ENCODE measurements around the gene TGIF1.

- PRO-cap = no peak
- RAMPAGE, long total RNA, 2 experiments = no peak in any of the 2 experiments
Measured at GRCh38 chr18:2978551-2979622, 34.1 kb downstream of the LPIN2 start.

DNA sequence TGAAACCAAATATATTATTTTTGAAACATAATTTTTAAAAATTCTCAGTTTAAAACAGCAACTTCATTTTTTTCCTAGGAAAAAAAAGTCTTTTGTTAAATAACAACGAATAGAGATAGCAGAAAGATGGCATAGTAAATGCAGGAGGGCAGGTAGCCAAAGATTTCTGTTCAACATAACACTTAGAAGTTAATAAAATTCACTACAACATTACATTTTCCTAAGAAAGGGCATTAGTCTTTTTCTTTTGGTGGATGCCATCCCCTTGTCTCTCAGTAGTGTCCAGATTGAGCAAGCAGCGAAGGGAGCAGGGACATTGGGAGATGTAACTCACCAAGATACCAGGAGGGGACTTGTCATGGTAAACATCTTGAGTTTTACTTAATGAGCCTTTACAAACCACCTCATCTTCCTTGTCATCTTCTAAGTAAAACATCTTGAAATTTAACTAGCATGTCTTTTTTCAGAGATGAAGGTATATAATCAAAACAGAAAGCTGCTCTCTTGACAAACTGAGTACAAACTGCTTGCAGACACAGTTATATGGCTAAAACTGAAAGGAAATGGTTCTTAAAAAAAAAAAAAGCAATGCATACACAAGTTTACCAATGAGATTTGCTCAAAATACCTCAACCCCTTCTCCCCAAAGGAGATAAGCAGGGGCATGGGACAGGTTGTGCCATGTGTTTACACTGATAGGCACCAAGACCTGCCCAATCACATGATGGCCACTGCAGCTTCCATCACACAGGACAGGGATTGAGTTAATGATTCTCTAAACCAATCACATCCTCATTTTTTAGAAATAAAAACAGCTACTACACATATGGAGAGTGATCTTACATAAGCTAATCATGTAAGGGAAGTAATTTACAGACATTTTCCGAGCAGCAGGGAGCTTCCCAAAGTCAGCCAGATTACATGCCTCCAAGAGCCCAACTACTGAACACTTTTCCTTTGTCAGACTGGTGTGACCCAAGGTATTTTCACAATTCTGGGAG lies 30.3 kb downstream of the LPIN2 start:
- PRO-cap = no peak
- RAMPAGE, long total RNA, 2 experiments = no peak in any of the 2 experiments

- PRO-cap = no peak
- RAMPAGE, long total RNA, 2 experiments = no peak in any of the 2 experiments
Measured at GRCh38 chr18:3119610-3120468, 99.9 kb downstream of the MYOM1 start.

- PRO-cap = no peak
- RAMPAGE, long total RNA, 2 experiments = no peak in any of the 2 experiments
Measured at GRCh38 chr18:3214556-3215253, 5.1 kb downstream of the MYOM1 start.

GRCh38 chr18:3218351-3218643 lies 1.5 kb downstream of the MYOM1 start:
- PRO-cap = no peak
- RAMPAGE, long total RNA, 2 experiments = no peak in any of the 2 experiments

- PRO-cap = no peak
- RAMPAGE, long total RNA, 2 experiments = no peak in any of the 2 experiments
Measured at GRCh38 chr18:3250132-3250509, 2.5 kb downstream of the MYL12A start.

GRCh38 chr18:3257112-3258090 lies 4.5 kb upstream of the MYL12B start:
- PRO-cap = no peak
- RAMPAGE, long total RNA, 2 experiments = no peak in any of the 2 experiments

DNA sequence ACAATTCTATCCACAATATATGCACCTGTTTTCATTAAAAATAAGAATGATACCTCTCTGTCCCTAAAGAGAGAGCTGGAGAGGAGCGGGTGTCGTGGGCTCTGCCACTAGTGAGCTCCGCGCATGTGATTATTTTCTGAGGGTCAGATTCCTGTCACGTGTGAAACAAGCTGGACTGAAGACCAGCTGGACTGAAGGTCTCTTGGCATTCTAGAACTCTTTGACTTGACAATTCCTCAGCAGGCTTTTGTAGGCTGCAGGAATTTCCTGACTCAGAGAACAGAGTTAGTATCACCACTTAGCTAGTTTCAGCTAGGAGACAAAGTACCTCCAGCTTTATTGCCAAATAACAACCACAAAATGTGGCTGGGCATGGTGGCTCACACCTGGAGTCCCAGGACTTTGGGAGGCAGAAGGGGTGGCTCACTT lies 88.5 kb downstream of the MYL12B start:
- PRO-cap = no peak
- RAMPAGE, long total RNA, 2 experiments = no peak in any of the 2 experiments

DNA sequence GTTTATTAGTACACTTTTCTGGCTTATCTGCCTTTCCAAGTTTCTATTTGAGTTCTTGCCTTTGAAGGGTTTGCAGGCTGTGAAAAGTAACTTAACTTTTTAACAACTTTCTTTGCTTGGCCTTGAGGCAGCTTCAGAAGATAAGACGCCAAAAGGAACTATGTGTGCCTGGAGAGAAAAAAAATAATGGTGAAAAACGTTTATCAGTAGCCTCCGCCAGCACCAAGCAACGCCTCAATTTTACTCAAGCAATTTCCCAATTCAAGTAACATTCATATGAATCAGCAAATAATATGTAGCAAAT lies 3.0 kb upstream of the TGIF1 start:
- PRO-cap = no peak
- RAMPAGE, long total RNA, 2 experiments = no peak in any of the 2 experiments

DNA sequence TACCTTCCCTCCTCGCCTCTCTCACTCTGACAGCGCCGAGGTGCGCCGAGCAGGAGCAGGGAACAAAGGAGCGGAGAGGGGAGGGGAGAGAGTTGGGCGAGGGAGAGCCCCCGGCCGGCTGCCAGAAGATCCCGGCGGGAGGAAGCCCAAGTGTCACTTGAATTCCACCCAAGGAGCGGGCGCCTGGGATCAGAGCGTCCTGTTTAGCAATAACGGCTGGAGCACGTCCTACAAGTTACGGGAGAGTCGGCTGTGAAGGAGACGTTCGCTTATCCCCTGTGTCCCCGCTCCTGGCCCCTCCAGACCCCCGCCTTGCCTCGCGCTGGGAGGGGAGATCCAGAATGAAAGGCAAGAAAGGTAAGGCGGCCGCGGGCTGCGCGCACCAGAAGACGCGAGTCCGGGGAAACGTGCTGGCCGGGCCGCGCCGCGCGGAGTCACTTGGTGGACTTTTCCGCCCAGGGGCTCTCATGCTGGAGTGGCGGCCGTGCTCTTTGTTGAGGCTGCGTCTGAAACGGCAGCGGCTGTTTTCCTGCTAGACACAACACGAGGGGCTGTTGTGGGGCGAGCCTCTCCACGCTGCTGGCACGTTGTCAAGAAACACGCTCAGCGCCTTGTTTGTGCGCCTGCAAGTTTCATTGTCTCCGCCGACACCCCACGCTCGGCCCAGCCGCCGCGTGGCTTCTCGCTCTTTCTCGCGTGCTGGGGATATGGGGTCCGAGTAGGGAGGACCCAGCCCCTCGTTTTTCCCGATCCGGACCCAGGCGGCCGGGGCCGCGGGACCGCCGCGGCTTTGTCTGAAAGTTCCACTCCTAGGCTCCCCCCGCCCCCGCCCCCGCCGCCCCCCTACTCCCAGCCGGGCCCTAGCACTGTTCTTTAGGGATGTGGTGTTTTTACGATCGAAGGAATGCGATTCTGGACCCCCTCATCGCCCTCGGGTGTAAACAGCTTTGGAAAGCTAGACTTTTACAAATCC lies at the start of gene TGIF1:
TSS of gene TGIF1 (plus strand) at position 24 of the 973 bp plus-strand sequence.
- PRO-cap = bidirectional peak, plus-strand start at position 29 of the sequence, minus-strand start outside the sequence; bidirectional peak, plus-strand start at position 635 of the sequence, minus-strand start at position 586 of the sequence
- RAMPAGE, long total RNA, 2 experiments = start-site peak on the plus strand in 2 of 2 experiments, centred at positions 25 to 42 of the sequence, 116 to 526 reads per replicate

DNA sequence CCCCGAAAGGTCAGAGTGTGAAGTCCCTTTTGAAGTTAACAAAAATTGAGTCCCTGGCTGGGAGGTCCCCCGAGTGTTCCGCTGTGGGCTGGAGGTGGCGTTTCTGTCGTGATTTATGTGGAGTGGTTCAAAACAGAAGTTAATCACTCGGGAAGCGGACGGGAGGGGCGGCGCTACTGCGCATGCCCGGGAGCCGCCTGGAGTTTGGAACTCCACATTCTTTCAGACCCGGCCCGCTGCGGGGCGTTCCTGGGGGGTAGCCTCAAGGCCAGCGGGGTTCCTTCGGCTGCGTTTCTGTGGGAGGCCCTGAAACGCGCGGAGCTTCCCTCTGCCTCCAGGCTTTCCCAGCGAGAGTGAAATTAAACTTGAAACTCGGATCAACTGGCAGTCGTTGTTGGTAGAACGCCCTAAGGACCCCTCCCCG lies 1.4 kb downstream of the TGIF1 start:
- PRO-cap = bidirectional peak, plus-strand start at position 225 of the sequence, minus-strand start at position 105 of the sequence
- RAMPAGE, long total RNA, 2 experiments = start-site peak on the minus strand in 1 of 2 experiments, centred at position 98 of the sequence, 14 reads per replicate

DNA sequence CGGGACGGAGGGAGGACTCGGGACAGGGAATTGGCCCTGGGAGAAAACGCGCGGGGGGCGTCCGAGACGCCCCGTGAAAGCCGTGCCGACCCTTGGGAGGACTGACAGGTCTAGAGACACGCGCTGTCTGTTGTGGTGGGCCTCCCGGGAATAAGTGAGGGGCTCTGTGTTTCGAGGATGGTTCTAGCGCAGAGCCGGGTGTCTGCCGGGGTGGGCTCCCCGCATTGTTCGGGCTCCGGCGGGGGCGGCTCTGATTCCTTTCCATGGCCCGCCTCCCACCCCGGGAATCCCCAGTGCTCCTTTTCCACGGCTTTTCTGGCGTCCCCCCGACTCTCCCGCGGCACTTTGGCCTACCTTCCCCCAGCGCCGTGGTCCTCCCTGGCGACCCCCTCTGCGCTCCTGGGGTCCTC lies 1.8 kb downstream of the TGIF1 start:
- PRO-cap = no peak
- RAMPAGE, long total RNA, 2 experiments = no peak in any of the 2 experiments

DNA sequence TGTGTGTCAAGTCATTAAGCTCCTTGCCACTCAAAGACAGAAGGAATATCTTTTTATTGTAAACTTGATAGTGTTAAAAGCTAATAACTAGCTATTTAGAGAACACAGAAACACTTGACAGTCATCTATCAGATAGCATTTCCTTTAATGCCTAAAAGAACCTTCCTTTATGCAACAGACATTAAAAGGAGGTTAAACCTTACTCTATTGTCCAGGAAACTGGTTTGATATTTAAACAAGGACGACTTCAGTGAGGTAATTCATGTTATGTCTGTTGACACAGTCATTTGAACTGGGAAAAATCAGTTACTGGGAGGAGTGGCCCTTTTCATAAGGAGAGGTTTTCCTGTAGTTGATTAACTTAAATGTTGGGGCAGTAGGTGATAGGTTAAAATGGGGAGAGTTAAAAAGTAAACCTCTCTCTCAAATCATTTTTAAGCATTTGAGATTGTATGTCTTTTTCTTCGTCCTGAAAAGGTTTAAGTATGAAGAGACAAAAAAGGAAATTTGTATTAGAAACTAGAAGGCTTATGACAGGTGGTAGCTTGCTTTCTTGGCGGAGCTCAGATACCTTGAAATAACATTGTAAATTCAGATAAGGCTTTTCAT lies 6.8 kb downstream of the TGIF1 start:
- PRO-cap = no peak
- RAMPAGE, long total RNA, 2 experiments = no peak in any of the 2 experiments

GRCh38 chr18:3659844-3660211 lies 209.9 kb downstream of the TGIF1 start:
- PRO-cap = no peak
- RAMPAGE, long total RNA, 2 experiments = no peak in any of the 2 experiments

DNA sequence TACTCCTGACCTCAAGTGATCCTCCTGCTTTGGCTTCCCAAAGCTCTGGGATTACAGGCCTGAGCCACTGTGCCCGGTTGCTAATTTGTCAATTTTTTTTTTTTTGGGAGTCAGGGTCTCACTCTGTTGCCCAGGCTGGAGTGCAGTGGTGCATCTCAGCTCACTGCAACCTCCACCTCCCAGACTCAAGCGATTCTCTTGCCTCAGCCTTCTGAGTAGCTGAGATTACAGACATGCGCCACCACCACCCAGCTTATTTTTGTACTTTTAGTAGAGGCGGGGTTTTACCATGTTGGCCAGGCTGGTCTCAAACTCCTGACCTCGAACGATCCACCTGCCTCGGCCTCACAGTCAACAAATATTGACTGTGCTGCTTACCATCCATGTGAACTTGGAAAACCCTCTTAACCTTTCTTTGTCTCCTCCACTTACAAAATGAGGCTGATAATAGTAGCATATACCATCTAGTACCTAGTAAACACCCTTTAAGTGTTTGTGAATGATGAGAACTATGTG lies 217.1 kb downstream of the TGIF1 start:
- PRO-cap = no peak
- RAMPAGE, long total RNA, 2 experiments = no peak in any of the 2 experiments

- PRO-cap = no peak
- RAMPAGE, long total RNA, 2 experiments = no peak in any of the 2 experiments
Measured at GRCh38 chr18:3723325-3723512, 273.2 kb downstream of the TGIF1 start.

DNA sequence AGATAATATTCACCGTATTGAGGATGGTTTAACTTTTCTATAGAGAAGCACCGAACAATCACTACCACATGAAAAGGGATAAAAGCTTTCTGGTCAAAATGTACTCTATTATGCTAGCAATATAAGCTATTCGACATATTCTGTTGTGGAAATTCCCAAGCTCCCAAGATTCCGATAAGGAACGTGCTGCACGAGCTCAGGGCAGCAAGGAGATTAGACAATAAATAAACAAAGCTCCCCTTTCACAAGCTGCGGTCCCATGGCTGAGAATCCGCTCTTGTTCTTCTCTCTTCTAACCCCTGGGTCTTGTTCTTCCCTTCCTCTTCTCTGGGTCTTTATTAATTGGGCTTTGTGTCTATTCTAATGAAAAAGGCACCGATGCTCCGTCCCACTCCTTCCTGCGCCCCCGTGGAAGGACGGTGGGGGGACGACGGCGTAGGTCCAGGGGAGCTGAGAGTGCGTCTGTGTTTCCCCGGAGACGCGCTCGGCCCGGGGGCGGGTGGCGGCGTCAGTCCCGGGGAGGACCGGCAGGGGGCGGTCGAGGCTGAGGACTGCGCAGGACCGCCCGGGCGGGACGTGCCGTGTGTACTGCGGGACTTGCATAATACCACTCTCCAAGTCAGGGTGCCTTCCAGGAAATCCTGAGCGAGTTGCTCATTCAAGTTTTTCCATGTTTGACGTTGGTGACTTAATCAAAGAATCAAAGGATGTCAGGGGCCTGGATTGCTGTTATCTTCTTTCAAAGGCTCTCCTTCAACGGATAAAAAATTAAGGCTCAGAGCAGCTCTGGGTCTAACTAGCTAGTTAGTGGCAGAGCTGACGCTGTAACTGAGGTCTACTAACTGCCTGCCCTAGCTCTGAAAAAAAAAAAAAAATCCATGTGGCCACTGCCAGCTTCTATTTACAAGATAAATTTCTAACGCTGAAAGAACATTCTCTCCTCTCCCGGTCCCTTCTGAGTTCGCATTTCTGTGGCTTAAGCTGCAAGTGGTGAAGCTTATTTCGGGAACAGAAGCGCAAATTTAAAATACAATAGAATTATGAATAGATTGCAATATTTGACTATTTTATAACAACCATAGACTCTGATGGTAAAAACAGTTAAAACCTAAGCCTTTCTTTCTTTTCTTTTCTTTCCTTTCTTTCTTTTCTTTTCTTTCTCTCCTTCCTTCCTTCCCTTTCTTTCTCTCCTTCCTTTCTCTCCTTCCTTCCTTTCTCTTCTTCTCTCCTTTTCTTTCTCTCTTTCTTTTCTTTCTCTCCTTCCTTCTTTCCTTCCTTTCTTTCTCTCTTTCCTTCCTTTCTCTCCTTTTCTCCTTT lies 321.5 kb downstream of the TGIF1 start:
- PRO-cap = no peak
- RAMPAGE, long total RNA, 2 experiments = no peak in any of the 2 experiments

- PRO-cap = no peak
- RAMPAGE, long total RNA, 2 experiments = no peak in any of the 2 experiments
Measured at GRCh38 chr18:3910469-3911248, 460.7 kb downstream of the TGIF1 start.

GRCh38 chr18:4691817-4692293 lies 236.7 kb upstream of the DLGAP1 start:
- PRO-cap = no peak
- RAMPAGE, long total RNA, 2 experiments = no peak in any of the 2 experiments

- PRO-cap = no peak
- RAMPAGE, long total RNA, 2 experiments = no peak in any of the 2 experiments
Measured at GRCh38 chr18:5197431-5197805, 361 bp upstream of the AKAIN1 start.